Neural crest cell (in vitro differentiated cells): ENCODE measurements around a stretch of chr17.

DNA sequence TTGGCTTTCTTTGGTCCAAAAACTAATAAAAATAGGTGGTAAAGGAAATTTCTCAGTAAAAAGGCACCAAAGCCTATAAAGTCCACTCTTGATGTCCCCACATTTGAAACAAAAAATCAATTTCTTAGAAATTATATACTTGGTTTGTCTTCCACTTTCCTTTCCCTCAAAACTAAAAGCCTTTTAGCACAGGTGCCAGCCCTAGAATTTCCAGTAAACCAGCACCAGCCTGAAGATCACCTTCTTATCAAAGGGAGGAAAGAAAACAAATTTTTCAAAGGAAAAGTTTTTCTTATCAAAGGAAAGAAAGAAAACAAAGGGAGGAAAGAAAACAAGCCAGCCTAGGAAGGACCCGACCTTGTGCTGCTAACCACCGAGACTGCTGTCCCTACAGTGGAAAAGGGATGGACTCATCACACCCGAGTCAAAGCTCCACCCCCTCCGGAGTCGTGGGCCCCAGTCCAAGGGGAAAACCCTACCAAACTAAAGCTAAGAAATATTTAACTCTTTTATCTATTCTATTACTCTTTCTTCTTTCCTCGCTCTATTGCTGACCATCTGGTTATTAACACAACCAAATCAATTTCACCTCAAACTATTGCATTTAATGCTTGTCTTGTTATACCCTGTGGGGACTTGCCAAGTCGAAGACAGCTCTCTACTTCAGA, 6.2 kb upstream of the ENDOV start:
- PRO-cap, result no peak

DNA sequence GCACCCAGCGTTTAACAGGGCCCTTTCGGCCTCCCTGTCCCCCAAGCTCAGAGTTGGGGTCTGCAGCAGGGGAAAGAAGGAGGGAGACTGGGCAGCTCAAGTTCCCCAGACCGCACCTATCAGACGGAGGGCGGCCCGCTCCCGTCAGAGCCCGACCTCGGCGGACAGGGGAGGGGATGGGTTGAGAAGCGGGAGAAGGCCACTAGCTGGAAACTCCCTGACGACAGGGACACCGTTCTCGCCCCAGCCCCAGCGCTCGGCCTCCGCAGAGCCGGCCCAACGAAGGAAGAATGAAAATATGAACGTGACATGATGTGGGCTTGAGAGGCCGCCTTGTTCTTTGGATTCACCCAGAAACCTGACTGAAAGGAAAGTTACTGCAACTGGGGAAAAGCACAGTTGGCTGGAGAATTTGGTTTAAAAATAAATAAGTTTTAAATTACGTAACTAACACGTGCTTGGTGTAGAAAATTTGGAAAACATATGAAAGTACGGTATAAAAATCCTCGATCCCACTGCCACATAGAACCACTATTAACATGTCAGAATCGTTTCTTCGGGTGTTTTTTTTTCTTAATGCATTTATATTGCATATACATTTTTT, 21.1 kb downstream of the NPTX1 start:
- PRO-cap, result unidirectional peak, minus-strand start at position 364 of the sequence

GRCh38 chr17:80455811-80456278, 20.6 kb downstream of the NPTX1 start:
- PRO-cap, result no peak

- PRO-cap, result no peak
Observed at GRCh38 chr17:80702998-80703645, 158.5 kb downstream of the RPTOR start.

GRCh38 chr17:80782681-80783429, 208.8 kb upstream of the CHMP6 start:
- PRO-cap, result no peak

- PRO-cap, result bidirectional peak, plus-strand start at chr17:80833118, minus-strand start at chr17:80833274
Observed at GRCh38 chr17:80832878-80833662, 158.6 kb upstream of the CHMP6 start.

DNA sequence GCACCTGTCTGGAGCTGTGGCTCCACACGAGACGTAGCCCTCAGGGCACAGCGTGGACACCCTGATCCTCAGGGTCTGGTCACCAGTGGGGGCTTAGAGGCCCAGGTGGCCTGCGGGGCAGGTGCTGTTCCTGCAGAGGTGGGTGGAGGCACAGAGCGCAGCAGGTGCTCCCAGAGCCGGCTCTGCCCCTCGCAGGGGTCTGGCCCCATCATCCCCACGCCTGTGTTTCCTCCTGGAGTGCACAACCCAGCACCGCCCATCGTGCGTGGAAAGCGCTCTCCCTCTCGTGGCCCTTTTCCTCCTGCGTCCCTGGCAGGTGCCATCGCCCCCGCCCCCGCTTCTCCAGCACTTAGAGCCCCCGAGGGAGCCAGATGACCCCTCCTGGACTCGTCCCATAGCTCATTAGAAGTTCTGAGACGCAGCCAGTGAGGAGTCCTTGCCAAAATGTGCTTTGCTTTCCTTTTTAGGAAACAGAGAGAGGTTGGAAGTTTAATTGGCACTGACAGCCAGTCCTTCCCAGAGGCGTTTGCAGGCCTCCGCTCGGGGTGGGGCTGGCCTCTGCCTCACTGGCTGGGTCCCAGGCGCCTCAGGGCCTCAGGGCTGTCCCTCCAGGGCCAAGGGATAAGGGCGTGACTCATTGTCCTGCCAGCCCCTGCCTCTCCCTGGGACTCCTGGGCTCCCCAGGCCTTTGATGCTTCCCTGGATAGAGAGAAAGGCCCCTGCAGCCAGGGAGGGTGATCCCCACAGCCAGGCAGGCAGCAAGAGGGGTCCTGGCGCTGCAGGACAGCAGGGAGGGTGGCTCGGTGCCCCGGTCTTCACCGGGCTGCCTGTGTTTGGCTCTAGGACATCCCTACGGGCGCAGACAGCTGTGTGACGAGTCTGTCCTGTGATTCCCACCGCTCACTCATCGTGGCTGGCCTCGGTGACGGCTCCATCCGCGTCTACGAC, 32.1 kb upstream of the CHMP6 start:
- PRO-cap, result no peak

- PRO-cap, result no peak
Observed at GRCh38 chr17:80971139-80972089, 20.2 kb upstream of the CHMP6 start.

DNA sequence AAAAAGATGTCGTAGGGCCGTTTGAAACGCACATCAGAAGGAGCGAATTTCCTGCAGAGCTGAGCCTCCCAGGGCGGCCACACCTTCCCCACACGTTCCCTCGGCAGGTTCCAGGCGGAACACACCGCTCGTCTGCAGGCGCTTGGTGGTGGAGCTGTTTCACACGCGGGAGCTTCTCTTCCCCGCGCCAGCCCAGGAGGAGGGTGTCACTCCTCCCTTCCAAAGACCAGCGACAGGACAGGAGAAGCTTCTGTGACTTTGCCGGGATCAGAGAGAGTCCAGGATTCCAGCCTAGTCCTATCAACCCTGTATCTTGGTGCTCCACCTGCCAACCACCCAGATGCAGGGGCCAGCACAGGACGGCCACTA, 11.5 kb upstream of the BAIAP2 start:
- PRO-cap, result no peak

GRCh38 chr17:81025267-81025791, 9.6 kb upstream of the BAIAP2 start:
- PRO-cap, result no peak

DNA sequence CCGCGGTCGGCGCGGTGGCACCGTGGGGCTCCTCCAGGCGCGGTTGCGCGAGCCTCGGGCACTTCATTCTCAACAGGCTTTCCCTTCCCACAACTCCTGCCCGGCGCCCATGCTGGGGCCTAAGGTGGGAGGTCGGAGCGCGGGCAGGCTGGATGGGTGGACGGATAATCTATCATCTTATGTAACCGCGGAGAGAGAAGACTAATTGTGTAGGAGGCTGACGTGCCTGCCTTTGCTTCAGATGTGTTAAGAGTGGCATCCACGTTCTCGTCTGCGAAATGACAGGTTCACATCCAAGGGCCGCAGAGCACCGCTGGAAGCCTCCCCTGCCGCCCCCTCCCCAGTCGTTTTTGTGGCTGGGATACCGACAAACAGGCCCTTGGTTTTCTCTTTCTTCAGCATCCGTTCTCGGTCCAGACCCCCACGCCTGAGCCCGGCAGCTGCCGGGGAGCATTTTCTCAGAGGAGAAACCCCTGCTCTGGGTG, 864 bp downstream of the BAIAP2 start:
- PRO-cap, result no peak

GRCh38 chr17:81065889-81066637, 31.1 kb downstream of the BAIAP2 start:
- PRO-cap, result no peak

DNA sequence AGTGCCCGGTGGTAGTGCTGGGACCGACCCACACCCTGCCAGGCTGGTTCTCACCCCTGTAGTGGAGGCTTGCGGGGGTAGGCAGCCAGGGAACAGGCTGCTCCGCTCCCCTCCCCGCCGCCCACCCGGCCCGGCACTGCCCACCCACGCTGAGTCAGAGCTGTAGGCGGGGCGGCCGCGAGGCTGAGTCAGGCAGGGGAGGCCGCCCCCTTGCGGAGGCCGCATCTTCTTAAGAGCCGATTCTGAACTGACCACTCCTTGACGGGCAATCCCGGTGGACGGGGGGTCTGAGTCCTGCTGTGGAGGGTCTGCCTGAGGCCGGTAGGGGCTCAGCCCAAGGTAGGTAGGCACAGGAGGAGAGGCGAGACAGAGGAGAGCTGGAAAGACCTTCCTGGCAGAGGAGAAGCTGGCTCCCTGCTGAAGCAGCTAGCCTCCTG, 62.4 kb downstream of the BAIAP2 start:
- PRO-cap, result bidirectional peak, plus-strand start at position 254 of the sequence, minus-strand start at position 63 of the sequence

DNA sequence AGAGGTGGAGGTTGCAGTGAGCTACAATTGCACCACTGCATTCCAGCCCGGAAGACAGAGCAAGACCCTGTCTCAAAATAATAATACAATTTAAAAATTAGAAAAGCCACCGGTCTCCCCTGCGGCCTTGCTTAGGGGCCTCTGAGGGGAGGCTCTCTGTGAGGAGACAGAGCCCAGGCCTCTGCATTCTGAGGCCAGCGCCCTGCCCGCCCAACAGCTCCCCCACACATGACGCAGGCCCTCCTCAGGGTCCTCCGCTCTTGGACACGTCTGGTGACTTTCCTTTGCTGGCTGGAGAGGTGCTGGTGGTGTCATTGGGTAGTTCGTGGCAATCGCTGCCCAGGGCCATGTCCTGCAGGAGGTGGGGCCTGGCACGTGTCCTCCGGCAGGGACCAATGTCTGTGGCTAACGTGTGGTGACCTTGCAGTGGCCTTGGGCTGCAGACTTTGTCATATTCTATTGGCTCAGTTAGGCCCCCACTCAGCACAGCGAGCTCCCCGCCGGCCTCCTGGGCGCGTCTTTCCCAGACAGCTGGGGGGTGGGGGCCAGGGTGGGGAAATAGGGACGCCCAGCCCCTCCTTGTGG, 52.2 kb upstream of the PVALEF start:
- PRO-cap, result no peak

DNA sequence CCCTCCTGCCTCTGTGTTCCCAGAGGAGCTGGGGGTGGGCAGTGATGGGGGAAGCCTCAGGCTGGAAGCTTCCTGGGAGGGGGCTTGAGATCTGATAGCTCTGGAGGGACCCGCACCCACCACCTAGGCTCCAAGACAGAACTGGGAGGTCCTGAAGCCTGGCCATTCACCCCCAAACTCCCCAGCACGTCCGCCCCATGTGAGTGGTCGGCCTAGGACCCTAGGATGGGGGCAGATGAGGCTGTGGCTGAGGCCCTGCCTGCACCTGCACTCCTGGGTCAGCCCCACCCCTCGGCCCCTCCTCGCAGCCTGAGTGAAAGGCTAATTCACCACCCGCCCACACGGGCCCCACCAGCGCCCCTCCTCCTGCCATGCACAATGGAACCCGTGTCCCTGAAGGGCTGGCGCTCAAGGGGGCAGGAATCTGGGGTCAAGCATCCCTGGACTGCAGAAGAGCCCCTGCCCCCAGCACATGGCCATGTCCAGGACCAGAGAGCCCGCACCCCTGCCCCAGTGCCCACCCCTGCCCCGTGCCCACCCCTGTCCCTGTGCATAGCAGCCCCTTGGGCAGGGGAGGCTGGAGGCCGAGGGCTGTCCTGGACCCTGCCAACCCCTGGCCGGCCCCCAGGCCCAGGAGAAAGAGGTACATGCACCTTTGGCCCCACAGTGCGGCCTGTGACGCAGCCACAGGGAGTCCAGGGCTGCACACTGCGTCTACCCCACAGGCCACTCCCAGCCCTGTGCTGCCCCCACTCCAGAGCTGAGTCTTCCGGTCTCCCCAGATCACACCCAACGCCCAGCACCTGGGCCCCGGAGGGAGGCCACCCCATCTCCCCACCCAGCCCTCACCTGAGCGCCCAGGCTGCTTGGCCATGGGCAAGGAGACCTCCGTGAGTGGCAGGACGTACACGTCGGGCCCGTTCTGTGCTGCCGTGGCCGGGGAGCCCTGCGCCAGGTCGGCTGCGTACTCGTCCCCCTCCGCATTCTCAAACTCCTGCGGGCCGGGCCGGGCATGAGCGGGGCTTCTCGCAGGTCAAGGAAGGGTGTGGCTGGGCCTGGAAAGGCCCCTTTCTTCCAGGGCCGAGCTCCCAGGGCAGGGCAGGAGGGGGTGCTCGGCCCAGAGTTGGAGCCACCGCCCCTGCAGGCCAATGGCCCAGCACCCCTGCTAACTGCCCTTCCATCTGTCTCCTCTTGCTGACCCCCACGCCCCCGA, 34.7 kb upstream of the PVALEF start:
- PRO-cap, result no peak

GRCh38 chr17:81132630-81133188, 32.6 kb upstream of the PVALEF start:
- PRO-cap, result no peak

- PRO-cap, result no peak
Observed at GRCh38 chr17:81154854-81155190, 10.5 kb upstream of the PVALEF start.

DNA sequence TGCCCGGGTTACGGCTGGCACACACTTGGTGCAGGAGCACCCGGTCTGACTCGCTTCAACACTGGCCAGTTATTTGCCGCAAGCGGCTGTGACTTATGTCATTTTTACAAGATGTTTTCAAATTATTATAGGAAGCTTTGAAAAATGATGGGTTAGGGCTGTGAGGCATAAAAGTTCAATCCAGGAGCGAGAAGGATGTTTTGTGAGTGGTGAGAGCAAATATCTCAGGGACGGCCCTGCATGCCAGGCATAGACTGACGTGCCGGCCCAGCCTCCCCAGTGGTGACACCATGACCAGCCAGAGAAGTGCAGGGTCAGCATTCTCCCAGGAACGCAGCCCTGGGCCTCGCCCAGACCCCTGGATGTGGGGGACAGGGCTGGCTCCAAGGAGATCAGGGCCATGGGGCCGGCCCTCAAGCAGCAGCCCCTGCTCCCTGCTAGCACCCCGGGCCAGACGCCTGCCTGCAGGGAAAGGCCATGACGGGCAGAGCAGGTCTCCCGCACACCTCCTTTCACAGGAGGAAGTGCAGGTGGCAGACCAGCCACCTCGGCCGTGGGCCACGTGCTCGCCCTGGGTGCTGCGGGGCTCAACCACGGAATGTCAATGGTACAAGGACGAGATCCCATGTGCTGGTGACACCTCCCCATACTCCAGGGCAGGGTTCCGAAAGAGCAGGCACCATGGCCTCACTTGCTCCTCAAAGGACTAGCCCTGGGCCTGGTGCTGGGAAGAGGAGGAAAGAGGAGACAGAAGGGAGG, 9.5 kb downstream of the NDUFAF8 start:
- PRO-cap, result no peak

- PRO-cap, result no peak
Observed at GRCh38 chr17:81272475-81273195, 22.5 kb downstream of the SLC38A10 start.

GRCh38 chr17:81337075-81338108, 42.3 kb upstream of the SLC38A10 start:
- PRO-cap, result no peak